Camera-type eye (tissue), 1 donor: ENCODE measurements around the genes PRAMEF1, HNRNPCL2 and PRAMEF13.

DNA sequence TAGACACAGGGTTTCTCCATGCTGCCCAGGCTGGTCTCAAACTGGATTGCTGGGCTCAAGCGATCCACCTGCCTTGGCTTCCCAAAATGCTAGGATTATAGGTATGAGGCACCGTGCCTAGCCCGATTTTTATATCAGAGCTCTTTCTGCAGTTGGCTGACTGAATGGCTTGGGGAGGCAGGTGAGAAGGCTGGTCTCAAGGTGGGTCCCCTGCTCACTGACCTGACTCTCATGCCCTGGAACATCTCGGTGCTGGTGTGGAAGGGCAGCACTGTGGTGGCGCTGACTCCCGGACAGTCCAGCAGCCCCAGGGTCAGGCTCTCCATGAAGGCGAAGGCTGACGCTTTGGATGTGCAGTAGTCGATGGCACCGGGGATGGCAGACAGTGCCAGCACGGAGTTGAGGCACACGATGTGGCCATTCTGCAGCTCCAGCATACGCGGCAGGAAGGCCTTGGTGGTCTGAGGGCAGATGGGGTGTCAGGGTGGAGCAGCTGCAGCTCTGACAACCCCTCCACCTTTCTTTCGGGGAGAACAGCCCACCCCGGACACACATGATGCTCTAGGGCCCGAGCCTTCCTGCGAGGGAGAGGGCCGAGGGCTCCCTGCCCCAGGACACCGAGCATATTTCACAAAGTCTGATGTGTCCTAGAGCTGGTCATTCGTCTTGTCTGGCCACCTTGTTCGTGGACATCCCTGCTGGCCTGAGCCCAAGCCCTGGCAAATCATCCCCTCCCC is 39.3 kb downstream of the DHRS3 start:
- RAMPAGE, long total RNA: no peak

- RAMPAGE, long total RNA: no peak
These were observed 26.8 kb downstream of the DHRS3 start for GRCh38 chr1:12590958-12591899.

DNA sequence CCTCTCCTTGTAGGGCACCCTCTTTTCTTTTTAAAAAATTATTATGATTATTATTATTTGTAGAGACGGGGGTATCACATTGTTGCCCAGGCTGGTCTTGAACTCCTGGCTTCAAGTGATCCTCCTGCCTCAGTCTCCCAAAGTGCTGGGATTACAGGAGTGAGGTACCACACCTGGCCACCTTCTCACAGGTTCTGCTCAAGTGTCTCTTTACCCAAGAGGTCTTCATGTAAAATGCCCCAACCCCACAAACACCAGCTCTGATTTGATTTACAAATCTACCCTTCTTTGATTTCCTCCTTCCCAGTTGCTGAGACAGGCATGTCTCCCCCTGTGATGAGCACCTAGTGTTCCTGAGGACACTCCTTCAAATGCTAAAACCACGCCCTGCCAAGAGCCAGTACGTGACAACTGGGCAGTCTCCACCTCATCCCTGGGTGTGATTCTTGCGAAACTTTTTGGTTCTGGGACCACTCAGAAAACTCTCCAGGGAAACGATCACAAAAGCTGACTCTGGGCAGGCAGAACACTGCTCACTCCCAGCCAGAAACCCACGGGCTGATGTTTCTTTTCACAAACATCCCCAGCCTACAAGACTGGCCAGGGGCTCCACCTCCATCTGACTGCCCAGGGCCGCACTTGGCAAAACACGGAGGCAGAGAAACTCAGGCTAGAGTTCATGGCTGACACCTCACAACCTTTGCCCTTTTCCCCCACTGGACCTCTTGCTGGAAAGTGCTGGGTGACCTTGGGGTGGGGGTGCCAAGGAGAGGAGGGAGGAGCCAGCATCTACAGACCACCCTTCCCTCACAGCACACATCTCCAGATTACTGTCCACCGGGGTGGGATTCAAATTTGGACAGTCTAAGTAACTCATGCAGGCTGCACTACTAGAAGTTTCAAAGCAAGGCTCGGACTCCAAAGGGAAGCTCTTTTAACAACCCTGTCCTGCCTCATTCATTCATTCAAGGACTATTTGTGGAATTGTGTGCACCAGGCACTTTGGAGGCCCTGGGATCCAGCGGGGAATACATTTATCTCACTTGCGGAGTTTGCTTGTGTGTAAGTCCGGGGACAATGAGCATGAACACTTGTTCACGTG is 24.3 kb downstream of the DHRS3 start:
- RAMPAGE, long total RNA: no peak

DNA sequence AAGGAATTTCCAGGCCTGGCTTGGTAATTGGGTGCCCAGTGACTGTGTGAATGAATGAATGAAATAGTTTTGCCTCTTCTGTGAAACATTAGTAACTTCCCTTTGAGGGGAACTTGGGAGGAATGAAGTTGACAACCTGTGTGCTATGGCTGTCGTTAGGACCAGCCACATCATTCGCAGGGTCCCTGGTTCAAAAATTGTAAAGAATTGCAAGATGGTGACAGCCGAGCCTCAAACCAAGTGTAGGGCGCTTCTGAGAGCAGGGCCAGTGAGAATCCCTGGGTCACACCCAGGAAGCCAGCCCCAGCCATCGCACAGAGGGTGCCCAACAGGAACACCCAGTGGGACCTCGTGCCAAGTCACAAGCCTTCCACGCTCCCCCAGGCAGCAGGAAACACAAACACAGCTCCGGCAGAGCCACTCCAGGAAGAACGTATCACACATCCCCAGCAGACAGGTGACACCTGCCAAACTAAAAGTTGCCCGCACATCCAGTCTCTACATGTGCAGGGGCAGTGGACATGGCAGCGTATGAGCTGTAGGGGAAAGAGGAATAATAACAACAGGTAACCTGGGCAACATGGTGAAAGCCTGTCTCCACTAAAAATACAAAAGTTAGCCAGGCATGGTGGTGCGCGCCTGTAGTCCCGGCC is 20.3 kb downstream of the DHRS3 start:
- RAMPAGE, long total RNA: no peak

- RAMPAGE, long total RNA: no peak
These were observed 2.8 kb downstream of the DHRS3 start for GRCh38 chr1:12615196-12615569.

- RAMPAGE, long total RNA: no peak
These were observed 9.0 kb upstream of the AADACL4 start for GRCh38 chr1:12634784-12635328.

DNA sequence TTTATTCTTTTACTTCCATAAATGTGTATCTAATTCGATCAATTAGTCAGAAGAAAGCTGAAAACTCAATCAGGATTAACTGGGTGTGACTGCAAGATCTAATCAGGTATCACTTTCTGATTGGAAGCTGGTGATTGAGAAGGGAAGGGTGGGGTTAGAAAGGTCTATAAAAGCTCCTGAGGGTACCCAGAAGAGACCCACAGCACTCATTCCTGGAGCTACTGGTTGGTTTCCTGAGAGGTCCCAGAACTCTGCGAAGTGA is at the start of gene PRAMEF1:
Gene PRAMEF1, plus strand, starts transcription at position 196 of the 262 bp plus-strand sequence.
- RAMPAGE, long total RNA: no peak

- RAMPAGE, long total RNA: no peak
These were observed 19.8 kb downstream of the PRAMEF1 start for GRCh38 chr1:12810827-12811537.

DNA sequence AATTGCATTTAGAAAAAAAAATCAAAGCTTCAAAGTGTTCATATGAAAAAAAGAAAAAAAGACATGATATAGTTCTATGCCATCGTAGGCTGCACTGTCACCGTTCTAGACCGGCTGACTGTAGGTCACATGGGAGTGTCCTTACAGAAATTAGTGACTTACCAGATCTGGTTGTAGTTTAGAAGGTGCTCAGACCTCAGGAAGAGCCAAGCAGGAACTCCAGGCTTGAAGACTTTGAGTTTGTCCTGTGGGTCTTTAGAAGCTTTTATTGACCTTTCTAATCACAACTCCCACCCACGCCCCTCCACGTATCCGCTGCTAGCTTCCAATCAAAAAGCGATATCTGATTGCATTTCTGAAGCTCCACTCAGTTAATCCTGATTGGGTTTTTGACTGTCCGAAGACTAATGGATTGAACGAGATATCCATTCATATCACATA is at the start of gene HNRNPCL2:
Gene HNRNPCL2, minus strand, starts transcription at position 224 of the 441 bp plus-strand sequence.
- RAMPAGE, long total RNA: no peak

GRCh38 chr1:13201130-13201831 is at the start of gene PRAMEF13:
Gene PRAMEF13 (minus strand): TSS chr1:13201409.
- RAMPAGE, long total RNA: no peak

DNA sequence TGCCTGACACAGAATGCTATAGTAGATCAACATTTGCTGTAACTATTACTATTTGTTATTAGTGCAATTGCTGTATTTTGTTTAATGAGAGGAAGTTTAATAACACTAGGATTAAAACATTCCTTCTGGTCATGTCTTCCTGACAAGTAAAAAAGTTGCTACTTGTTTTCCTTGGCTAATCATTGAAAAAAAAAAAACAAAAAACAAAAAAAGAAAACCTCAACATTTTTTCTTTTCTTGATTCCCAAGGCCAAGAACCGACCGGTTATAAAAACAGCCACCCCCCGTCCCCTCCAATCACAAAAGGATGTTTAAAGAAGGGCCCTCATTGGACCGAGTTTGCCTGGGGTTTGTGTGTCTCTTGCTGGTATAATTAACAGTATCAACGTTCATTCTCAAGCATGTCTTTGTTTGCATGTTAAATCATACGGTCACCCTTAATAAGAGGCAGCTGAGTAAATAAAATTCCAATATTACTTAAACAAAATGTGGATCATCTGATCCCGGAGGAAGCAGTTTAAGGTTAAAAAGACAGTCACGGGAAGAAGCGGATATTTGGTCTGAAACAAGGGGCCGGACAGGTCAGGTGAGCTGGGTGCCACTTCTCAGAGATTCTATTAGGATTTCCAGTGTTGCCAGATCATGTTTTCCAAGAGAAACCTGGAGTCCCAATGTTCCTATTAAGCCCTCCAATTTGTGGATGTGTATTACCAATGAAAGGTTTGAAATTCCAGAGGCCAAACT is 201.0 kb downstream of the PRDM2 start:
- RAMPAGE, long total RNA: no peak

- RAMPAGE, long total RNA: no peak
These were observed 282.4 kb downstream of the PRDM2 start for GRCh38 chr1:13982465-13982788.

GRCh38 chr1:14553972-14554282 is 44.6 kb upstream of the KAZN start:
- RAMPAGE, long total RNA: no peak

DNA sequence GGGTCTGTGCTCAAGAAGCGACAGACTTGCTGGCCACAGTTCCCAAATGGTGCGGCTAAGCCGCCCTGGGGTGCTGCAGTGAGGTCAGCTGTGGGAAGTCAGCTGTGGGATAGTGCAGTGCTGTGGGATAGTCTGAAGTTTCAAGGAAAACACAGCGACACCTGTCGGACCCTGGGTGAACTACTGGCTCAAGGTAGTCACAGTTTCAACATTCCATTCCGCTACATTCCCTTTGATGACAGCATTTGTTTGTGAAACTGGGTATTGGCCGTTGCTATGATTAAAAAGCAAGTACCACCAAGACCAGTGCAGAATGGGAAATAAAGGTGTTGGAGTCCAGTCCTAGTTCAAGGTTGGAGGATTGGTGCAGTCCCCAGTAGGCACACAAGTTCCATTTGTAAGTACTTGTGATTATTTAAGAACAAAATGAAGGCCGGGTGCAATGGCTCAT is 133.5 kb downstream of the KAZN start:
- RAMPAGE, long total RNA: no peak

GRCh38 chr1:14742467-14742856 is 144.0 kb downstream of the KAZN start:
- RAMPAGE, long total RNA: no peak

DNA sequence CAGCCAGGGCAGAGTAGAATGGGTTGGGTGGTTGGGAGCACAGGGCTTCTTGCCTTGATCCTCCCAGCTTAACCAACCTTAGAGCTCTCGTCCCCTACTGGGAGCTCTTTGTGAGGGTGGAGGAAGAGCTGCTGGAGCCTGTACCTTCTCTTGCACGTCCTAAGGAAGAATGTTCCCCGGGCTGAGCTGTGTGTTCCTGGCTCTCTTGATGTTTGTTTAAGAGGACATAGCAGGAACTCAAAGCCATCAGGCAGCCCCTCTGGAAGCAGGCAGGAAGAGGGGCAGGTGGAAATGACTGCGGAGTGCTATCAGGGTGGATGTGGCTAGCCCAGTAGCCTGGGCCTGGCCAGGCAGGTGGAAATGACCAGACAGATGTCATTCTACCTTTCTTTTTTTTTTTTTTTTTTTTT is 213.0 kb upstream of the TMEM51 start:
- RAMPAGE, long total RNA: no peak

DNA sequence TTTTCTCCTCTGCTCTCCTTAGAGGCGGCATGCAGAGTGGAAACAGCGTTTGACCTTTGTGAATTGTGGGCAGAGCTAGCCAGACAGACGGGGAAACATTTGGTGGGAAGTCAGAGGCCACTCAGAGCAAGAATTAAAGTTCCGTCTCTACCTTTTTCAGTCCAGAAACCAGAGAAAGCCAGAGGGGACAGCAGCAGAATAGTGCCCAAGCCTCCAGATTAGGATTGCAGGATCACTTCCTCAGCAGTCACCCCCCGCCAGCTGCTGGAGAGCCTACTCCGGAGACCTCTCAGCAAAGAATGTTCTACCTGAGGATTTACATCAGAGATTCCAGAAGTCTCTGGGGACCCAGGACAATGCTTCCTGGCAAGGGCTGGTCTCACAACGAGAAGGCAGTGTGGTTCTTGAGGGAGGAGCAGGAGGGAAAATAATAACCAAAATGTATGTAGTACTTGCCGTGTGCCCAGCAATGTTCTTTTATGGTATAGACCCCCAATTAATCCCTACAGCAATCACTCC is 210.4 kb upstream of the TMEM51 start:
- RAMPAGE, long total RNA: no peak

DNA sequence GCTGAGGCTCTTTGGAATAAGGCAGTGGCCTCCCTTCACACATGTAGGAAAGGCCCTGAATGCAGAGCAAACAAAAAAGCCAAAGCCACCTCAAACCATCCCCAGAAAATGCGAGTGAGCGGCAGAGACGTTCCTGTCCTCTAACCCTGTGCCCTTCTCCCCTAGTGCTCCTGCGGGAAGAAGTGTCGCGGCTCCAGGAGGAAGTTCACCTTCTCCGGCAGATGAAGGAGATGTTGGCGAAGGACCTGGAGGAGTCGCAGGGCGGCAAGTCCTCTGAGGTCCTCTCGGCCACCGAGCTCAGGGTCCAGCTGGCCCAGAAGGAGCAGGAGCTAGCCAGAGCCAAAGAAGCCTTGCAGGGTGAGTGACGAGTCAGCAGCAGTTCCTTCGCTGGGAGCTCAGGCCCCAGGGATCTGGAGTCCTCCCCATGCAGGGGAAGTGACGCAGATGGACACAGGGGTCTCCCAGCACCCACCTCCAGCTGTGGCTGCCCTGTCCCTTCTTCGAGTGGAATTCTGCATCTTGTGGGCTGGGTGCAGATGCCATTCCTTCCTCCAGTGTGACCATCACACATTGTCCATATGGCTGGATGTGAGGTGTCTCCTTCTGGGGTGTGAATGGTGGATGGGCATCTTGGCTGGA is 192.9 kb upstream of the TMEM51 start:
- RAMPAGE, long total RNA: no peak

DNA sequence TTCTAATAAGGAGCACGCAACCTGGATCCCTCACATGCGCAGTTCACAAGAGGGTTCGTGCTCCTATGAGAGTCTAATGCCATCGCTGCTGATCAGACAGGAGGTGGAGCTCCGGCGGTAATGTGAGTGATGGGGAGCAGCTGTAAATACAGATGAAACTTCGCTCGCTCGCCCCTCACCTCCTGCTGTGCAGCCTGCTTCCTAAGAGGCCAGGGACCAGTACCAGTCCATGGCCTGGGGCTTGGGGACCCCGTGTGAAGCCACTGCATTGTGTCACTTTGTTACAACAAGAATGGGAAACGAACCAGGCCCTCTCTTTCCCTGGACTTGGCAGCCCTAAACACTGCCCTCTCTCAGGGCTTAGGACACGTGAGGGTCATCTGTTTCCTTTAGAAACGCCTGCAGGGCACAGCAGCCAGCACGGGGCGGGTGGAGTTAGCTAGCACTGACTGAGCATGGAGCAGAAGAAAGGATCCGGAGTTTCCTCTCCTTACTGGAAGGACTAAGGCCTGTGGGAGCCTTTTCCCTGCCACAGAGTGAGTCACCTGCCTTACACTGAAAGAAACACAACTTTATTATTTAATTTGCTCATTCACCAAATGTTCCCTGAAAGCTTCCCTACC is 185.2 kb upstream of the TMEM51 start:
- RAMPAGE, long total RNA: no peak

- RAMPAGE, long total RNA: no peak
These were observed 34.8 kb downstream of the TMEM51 start for GRCh38 chr1:15187975-15189149.